Osteoblast (primary cell): ENCODE results near the genes DCX, RBMXL3 and CT83.

- CAGE, long polyA plus RNA, result no peak
- RRBS, result no CpG with 5 or more reads among the region's 11 CpGs
Observed at GRCh38 chrX:110172242-110172716, 145.6 kb downstream of the AMMECR1 start.

GRCh38 chrX:110341376-110341780 lies 5.4 kb downstream of the GNG5B start:
- CAGE, long polyA plus RNA, result no peak
- RRBS, result no CpG with 5 or more reads among the region's 4 CpGs

- CAGE, long polyA plus RNA, result no peak
- RRBS, result no CpG with 5 or more reads among the region's 2 CpGs
Observed at GRCh38 chrX:110985539-110986076, 110.4 kb upstream of the PAK3 start.

- CAGE, long polyA plus RNA, result no peak
- RRBS, result no CpG with 5 or more reads among the region's 3 CpGs
Observed at GRCh38 chrX:111411944-111412356, at the start of gene DCX. TSS of gene DCX (minus strand) at chrX:111412192.

GRCh38 chrX:111618285-111618484 lies 62.8 kb upstream of the ALG13 start:
- CAGE, long polyA plus RNA, result no peak
- RRBS, result no CpG with 5 or more reads among the region's 2 CpGs

- CAGE, long polyA plus RNA, result no peak
- RRBS, result no CpG with 5 or more reads among the region's 2 CpGs
Observed at GRCh38 chrX:112086775-112087271, 4.0 kb downstream of the RTL4 start.

DNA sequence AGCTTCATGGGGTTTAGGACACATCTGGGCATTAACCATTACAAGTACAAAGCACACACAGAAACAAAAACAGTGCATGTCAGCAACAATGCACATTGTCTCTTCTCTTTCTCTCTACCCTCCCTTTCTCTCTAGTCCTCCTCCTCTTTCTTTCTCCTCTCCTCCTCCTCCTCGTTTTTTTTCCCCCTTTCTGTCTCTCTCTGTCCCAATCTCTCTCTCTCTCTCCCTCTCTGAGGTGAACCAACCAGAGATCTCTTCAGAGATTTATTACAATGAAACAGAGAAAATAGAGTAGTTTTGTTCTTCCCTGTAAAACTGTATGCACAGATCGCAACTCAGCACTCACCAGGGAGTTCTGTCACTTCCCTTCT lies 54.3 kb upstream of the LHFPL1 start:
- CAGE, long polyA plus RNA, result no peak
- RRBS, result no CpG with 5 or more reads among the region's 2 CpGs

DNA sequence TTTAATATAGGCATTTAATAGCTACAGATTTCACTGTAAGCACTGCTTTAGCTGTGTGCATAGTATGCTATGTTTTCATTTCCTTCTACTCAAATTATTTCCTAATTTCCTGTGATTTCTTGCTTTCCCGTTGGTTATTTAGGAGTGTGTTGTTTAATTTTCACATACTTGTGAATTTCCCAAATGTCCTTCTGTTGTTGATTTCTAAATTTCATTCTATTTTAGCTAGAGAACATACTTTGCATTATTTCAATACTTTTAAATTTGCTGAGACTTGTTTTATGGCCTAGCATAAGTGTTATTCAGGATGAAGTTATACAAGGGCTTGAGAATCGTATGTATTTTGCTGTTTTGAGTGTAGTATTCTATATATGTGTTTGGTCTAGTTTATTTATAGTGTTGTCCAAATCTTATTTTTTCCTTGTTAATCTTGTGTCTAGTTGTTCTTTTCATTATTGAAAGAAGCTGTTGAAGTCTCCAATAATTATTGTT lies 613.3 kb upstream of the HTR2C start:
- CAGE, long polyA plus RNA, result no peak
- RRBS, result no CpG with 5 or more reads among the region's 2 CpGs

GRCh38 chrX:115189107-115189489 lies at the start of gene RBMXL3:
TSS of gene RBMXL3 (plus strand) at chrX:115189410.
- CAGE, long polyA plus RNA, result no peak
- RRBS, result no CpG with 5 or more reads among the region's 14 CpGs

DNA sequence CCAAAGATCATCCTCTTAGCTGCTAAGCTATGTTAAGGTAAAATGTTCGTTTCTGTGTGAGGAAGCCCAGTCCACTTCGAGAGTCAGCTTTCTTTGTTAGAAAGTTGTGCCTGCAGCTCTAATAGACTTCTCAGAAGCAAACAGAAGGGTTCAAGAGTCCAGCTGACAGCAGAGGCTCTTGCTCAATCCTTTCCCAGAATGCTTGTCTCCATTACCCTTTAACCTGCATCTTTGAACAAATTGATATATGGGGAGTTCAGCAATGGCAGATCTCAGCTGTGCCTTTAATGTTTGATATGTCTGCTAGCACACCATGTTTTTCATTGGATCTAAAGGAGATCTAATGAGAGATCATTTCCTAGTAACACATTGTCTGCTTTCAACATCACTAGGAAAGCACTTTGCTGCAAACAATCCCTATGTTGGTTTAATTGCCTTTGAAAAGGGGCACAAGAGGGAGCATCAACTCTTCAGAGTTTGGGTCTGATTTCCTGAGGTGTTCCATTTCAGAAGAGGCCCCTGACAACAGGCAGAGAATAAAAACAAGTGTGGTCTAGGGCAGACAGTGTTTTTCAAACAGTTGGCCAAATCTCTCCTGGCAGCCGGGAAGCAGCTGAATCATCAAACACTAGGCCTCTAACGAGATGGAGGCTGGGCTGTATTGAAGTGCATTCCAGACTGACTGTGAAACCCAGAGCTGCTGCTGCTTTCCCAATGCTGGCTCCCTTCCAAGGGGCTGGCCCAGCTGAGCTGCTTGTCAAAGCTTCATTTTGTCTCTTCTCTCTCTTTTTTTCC lies 55.5 kb downstream of the LUZP4 start:
- CAGE, long polyA plus RNA, result no peak
- RRBS, result no CpG with 5 or more reads among the region's 4 CpGs

GRCh38 chrX:115367334-115368048 lies 78.0 kb downstream of the LUZP4 start:
- CAGE, long polyA plus RNA, result no peak
- RRBS, result no CpG with 5 or more reads among the region's 6 CpGs

DNA sequence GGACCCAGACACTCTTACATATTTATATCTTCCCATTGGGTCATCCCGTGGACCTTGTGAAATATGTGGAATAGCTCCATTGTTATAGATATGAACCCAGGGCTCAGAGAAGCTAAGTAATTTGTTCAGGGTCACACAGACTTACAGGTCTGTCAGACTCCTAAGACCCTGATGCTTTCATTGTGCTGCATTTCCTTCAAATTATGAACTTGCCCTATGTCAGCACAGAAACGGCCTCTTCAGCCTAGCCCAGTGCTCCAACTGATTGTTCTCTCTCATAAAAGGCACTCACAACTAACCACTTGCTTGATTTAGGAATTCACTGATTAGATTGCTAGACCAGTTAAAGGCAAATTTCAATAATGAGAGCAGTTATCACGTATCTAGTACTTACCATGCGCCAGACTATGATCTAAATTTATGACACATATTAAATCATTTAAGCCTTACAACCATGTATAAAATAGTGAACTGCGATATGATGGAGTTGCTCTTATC lies 31.4 kb downstream of the PLS3 start:
- CAGE, long polyA plus RNA, result no peak
- RRBS, result no CpG with 5 or more reads among the region's 5 CpGs

GRCh38 chrX:115593379-115593871 lies 32.5 kb downstream of the PLS3 start:
- CAGE, long polyA plus RNA, result no peak
- RRBS, result no CpG with 5 or more reads among the region's 6 CpGs

GRCh38 chrX:115888055-115888483 lies 282.5 kb upstream of the AGTR2 start:
- CAGE, long polyA plus RNA, result no peak
- RRBS, result no CpG with 5 or more reads among the region's 28 CpGs

GRCh38 chrX:115935821-115936520 lies 234.6 kb upstream of the AGTR2 start:
- CAGE, long polyA plus RNA, result no peak
- RRBS, result no CpG with 5 or more reads among the region's 5 CpGs

- CAGE, long polyA plus RNA, result no peak
- RRBS, result no CpG with 5 or more reads among the region's 3 CpGs
Observed at GRCh38 chrX:115960586-115961302, 209.8 kb upstream of the AGTR2 start.

DNA sequence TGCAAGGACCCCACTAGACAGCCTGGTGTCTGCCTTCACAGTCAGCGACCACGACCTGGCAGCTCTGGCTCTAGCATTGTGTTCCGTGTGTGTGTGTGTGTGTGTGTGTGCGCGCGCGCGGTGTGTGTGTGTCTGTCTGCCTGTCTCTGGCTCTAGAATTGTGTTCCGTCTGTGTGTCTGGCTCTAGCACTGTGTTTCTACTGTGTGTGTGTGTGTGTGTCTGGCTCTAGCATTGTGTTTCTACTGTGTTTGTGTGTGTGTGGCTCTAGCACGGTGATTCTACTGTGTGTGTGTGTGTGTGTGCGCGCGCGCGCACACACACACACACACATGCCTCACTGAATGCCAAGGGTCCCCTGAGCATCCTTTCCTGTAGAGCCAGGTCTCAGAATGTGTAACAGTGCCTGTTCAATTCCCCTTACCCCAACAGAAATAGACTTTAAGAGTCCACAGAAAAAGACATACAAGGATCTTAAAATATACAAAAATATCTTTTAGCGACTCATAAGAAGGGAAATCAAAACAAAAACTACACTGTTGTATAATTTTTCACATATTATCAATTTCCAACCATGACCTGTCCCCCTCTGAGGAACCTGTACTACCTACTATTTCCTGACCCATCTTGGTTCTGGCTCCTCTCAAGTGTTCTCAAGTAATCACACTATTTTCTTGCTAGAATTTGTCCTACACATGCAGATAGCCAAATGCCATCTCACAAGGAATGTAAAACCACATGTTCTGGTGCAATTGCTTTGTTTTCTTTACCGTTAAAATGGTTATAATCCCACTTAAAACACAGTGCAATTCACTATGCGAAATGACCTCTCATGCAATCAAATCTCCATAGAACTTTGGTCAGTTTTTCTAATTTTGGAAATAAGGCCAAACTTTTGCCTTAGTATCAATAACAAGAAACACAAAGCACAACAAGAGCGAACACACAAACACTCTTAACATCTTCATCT lies 203.2 kb upstream of the AGTR2 start:
- CAGE, long polyA plus RNA, result no peak
- RRBS, result no CpG with 5 or more reads among the region's 19 CpGs

GRCh38 chrX:116272198-116272903 lies 101.8 kb downstream of the AGTR2 start:
- CAGE, long polyA plus RNA, result no peak
- RRBS, result no CpG with 5 or more reads among the region's 3 CpGs

- CAGE, long polyA plus RNA, result no peak
- RRBS, result no CpG with 5 or more reads among the region's 20 CpGs
Observed at GRCh38 chrX:116462690-116463423, at the start of gene CT83. TSS of gene CT83 (minus strand) at chrX:116462976.

- CAGE, long polyA plus RNA, result no peak
- RRBS, result no CpG with 5 or more reads among the region's 3 CpGs
Observed at GRCh38 chrX:118188853-118189342, 72.3 kb upstream of the KLHL13 start.